ENCODE measurements around the genes COL9A3, TCFL5 and ARFGAP1.

- PRO-cap = no peak
Observed at GRCh38 chr20:62803877-62804316, 738 bp upstream of the OGFR start.

DNA sequence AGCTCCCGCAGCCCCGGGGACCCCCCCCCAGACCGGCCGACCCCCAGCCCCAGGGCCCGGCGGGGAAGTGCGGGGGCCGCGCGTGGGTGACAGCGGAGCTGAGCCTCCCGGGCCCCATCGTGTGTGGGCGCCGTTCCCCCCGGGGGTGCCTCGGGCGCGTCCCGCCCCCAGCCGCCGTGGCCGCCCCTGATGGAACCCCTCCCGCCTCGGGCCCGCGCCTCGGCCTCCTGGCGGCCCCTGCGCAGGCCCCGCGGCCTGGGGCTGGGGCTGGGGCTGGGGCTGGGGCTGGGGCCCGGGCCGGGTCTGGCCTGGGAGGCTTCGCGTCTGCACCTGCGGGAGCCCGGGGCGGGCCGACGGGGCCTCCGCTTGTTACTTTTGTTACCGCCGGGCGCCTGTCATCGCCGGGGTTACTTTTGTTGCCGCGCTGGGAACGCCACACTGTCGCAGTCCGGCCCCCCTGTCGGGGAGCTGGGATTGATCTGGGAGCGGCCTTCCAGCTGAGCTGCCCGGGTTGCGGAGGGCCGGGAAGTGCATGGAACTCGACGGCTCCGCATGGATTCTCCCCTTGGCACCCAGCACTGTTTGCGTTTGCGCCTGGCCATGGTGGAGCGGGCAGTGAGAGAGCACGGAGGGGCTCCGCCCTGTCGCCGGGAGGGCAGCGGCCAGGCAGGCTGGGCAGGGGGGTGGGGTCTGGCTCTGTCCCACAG is 656 bp downstream of the OGFR start:
- PRO-cap = no peak

GRCh38 chr20:62816892-62817922 is at the start of gene COL9A3:
TSS of gene COL9A3 (plus strand) at chr20:62817050.
- PRO-cap = bidirectional peak, plus-strand start at chr20:62817443, minus-strand start at chr20:62817310

- PRO-cap = no peak
Observed at GRCh38 chr20:62818922-62819784, 2.3 kb downstream of the COL9A3 start.

GRCh38 chr20:62830781-62831297 is 14.0 kb downstream of the COL9A3 start:
- PRO-cap = no peak

DNA sequence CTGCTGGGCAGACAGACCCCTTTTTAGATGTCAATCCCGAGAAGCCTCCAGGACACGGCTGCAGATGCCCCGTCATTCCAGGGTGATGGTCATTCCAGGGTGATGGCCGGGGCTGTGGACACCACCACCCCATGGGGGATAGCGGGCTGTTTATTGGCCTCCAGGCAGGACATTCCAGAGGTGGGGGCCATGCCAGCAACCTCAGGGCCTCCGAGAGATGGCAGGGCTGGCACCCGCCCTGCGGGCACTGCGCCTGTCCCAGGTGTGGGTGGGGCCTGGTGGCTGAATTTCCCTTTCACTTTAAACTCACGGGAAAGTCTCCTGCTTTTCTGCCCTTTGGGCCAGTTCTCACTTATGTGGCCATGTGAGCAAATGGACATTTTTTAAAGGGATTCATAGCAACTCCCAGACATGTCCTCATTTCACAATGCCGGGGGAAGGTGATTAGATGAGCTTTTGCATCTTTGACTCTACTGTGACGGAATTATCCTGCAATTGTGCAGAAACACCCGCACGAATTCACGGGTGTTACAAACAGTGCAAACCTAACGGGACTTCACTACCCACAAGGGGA is 14.6 kb downstream of the COL9A3 start:
- PRO-cap = no peak

- PRO-cap = no peak
Observed at GRCh38 chr20:62852679-62853196, 8.9 kb downstream of the TCFL5 start.

DNA sequence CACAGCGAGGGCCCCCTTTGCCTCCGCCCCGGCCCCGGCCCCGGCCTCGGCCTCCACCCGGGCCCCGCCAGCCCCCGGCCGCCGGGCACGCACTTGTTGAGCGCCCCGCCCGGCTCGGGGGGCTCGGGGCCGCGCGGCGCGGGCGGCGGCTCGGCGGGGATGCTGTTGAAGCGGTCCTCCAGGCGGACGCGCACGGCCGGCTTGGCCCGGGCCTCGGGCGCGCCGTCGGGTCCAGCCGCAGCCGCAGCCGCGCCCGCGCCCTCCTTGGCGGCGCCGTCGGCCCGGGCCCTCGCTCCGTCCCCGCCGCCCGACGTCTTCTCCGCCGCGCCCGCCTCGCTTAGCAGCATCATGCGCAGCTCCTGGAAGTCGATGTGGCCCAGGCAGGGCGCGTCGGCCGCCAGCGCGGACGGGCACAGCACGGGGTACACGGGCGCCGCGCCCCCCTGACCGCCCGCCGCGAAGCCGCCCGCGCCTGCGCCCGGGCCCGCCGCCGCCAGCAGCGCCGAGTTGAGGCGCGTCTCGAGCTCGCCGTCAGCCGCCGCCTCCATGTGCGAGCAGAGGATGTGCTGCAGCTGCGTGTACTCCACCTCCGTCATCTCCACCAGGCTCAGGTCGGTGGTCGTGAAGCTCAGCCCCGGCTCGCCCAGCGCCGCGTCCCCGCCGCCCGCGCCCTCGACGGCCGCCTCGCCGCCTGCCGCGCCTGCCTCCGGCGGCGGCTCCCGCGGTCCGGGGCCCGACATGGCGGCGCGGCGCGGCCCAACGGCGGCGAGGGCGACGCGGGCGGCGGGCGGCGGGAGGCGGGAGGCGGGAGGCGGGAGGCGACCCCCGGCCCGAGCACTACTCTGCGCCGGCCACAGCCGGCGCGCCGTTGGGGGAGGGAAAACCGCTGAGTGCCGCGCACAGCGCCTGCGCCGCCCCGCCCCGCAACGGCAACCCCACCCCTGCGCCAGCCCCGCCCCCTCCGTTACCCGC is at the start of gene TCFL5:
TSS of gene TCFL5 (minus strand) at position 892 of the 972 bp plus-strand sequence.
- PRO-cap = bidirectional peak, plus-strand start outside the sequence, minus-strand start at position 839 of the sequence

DNA sequence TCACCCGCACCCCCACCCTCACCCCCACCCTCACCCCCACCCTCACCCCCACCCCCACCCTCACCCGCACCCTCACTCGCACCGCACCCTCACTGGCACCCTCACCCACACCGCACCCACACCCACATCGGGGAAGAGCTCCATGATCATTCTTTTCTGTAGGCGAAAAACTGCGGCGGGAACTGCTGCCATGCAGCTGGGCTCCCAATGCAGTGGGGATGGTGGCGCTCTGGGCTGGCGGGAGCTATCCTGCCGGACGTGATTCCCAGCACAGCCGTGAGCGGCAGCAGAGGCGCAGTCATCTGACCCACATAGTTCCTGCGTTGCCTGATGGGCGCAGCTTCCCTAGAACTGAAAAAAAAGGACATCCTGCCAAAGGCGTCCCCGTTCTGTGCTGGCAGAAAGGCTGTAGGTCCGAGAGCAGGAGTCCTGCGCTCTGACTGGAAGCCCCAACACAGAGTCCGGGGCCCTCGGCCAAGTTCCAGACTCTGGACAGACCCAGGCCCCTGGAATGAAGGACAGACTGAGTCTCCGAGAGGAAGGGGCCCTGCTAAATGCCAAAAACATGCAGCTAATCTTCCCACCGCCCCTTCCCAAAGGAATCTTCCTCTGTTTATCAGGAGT is 13.9 kb upstream of the TCFL5 start:
- PRO-cap = no peak

GRCh38 chr20:62881502-62881935 is 19.9 kb upstream of the TCFL5 start:
- PRO-cap = no peak

- PRO-cap = no peak
Observed at GRCh38 chr20:62967863-62968591, 15.5 kb downstream of the SLC17A9 start.

DNA sequence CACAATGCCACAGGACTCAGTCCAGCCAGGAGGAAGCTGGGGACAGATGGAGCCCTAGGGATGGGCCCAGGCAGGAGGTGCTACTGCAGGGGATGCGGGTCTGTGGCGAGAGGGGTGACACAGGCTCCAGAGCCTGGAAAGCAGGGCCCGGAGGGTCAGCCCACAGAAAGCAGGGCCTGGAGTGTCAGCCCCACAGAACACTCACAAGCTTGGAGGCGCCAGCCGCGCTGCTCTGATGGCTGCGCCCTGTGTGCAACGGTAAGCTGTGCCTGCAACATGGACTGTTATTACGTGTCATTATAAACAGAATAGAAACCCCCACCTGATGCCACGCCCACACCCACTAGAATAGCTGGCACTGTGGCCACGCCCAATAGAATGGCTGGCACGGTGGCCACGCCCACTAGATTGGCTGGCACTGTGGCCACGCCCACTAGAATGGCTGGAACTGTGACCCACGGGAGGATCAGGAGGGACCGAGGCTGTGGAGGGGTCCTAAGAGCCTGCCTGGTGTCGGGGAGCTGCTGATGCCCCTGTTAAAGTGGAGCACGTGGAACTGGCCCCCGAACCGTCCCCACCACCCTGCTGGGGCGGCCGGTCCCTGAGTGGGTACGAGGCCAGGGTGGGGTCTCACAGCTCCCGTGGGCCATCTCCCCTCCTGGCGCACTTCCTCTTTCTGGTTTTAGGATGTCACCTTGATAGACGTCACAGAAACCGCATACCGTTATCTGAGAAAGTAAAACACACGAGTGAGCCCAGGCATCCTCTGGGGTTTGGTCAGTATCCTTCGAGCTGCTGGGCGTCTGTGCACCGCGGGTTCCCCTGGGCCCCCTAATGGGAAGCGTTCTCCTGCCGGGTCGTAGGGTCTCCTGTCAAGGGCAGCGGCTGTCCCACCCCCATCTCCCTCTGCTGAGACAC is 25.2 kb downstream of the SLC17A9 start:
- PRO-cap = no peak

GRCh38 chr20:63101647-63102968 is 95.3 kb upstream of the BHLHE23 start:
- PRO-cap = no peak

- PRO-cap = no peak
Observed at GRCh38 chr20:63176803-63177753, 38.9 kb downstream of the YTHDF1 start.

DNA sequence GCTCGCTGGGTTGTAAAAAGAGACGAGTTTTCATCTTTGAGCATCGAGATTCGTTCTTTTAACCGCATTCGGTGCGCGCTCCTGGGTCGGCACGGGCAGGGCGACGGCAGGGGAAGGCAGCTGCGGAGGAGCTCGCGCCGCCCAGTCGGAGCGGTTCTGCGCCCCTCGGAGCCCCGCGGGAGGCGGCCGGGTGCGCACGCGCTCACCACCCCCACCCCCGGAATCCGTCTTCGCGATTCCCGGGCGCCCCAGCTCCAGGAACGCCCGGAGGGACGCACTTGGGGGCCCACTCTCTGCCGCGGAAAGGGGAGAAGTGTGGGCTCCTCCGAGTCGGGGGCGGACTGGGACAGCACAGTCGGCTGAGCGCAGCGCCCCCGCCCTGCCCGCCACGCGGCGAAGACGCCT is 37.9 kb downstream of the YTHDF1 start:
- PRO-cap = no peak

DNA sequence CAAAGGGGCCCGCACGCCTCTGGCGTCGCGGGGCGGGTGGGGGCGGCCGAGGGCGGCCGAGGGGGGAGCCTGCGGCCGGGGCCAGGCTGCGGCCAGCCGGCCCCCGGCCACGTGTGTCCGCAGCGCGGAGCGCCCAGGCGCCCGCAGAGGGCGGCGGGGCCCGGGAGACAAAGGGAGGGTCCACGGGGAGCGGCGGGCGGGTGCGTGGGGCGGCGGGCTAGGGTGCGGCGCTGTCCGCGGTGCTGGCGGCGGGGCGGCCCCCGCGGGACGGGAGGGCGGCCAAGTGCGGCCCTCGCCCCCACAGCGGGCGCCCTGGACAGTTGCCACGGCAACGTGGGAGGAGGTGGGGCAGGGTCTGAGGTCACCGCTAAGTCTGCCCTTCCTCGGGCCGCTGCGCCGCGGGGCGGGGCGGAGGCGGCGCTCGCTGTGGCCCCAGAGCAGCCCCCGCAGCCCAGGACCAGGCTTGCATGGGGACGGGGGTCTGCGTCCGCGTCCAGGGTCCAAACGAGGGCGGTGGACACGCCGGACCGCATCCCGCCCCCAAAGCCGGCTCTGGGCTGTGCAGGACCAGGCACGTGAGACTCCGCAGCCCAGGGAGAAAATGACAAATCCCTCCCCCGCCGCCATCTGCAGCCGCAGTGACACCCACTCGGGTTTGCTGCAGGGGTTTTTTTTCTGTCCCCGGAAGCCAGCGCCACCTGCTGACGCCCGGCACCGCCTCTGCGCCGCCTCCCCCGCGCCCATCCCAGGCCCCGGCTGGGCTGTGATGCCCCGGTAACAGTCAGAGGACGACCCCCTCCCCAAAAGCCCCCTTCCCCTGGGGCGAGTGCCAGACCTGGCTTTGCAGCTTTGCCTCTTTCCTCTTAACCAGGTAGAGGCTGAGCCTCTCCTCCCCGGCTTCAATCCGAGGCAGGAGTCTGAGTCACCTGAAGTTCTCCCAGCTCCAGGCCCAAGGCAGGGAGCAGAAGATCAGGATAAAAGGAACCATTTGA is 36.9 kb downstream of the YTHDF1 start:
- PRO-cap = no peak

GRCh38 chr20:63230529-63231314 is 5.0 kb upstream of the BIRC7 start:
- PRO-cap = no peak

DNA sequence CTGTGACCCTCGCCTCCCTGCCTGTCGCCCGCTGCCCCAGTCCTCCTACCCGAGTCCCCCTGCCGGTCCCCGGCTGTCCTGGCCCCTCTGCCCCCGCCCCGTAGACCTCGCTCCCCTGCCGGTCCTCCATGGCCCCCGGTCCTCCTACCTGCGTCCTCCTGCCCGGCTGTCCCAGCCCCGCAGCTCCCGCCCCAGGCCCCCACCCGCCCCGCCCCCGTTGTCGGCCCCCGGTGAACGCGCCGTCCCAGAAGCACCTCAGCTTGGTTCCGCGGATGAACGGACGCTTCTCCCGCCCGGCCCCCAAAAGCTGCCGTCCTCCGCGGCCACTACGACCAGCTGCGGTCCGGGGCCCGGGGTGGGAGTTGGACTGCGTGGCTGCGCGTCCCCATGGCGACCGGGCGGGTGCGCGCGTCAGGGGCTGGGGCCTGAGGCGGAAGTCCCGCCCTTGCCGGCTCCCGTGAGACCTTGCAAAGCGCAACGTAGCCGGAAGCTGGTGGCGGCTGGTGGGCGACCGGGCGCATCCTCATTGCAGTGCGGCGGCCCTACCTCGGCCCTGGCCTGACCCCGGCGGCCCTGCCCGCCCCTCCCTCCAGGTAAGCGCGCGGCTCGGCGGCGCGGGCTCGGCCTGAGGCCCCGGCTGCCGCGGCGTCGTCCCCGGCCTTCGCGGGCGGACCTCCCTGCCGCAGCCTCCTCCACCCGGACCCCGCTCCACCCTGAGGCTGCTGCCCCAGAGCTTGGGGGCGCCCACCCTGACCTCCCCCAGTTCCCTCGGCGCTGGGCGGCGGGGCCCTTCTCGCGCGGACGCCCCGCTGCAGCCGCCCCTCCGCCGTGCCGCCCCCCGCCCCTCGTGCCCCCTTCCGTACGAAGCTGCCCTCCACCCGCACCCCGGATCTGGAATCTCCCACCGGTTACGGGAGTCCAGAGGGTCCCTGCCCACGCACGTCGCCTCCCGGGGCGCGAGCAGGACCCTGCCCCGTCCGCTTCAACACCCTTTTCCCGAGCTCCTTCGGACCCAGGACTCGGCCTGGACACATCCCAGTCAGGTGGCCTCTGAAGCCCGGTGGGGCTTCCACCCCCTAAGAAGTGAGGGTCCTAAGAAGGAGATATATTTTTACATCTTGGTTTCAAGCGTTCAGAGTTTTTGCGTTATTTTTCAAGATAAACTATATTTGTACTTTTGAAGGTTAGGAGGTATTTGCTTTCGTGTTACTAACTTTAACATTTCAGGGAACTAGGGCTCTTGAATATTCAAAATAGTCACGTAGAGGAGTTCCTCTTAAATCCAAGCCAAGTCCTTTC is at the start of gene ARFGAP1:
TSS of gene ARFGAP1 (plus strand) at position 486 of the 1,299 bp plus-strand sequence.
- PRO-cap = bidirectional peak, plus-strand start at position 486 of the sequence, minus-strand start at position 404 of the sequence

GRCh38 chr20:63365154-63365715 is 4.1 kb upstream of the CHRNA4 start:
- PRO-cap = no peak

DNA sequence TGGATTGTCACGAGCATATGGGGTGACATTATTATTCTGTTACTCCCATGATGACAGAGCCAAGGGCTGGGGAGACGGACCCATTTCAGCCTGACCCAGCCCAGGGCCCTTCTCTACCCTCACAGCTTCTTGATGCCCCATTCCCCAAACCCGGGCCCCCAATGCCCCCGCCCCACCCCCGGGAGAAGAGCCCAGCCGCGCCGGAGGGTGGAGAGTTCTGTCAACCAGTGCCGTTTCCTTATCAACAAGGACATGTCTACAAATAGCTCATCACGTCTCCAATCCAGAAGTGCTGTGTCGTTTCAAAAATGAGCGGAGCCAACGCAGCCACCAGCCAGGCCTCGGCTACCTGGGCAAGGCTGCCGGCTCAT is 9.6 kb upstream of the CHRNA4 start:
- PRO-cap = no peak

All from left colon (tissue), 1 donor.